Iris pigment epithelial cell (primary cell): ENCODE data around the gene ASF1B.

DNA sequence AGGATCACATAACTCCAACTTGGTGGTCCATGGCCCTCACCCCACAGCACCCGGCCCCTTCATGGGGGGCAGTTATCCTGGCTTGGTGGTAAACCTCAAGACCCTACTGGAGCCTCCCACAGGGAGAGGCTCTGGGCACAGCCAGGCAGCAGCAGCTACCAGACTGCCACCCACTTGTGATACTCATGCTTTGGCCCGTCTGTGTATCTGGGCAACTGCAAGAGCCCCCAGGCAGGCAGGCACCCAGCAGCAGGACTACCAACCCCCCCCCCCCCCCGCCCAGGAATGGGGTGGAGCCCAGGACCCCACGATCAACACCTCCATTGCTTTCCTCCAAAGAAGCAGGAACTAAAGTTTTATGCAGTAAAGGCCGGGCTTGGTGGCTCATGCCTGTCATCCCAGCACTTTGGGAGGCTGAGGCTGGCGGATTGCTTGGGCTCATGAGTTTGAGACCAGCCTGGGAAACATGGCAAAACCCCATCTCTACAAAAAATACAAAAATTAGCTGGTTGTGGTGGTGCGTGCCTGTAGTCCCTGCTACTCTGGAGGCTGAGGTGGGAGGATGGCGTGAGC is 975 bp upstream of the LYL1 start:
- RRBS, result no CpG with 5 or more reads among the region's 8 CpGs

DNA sequence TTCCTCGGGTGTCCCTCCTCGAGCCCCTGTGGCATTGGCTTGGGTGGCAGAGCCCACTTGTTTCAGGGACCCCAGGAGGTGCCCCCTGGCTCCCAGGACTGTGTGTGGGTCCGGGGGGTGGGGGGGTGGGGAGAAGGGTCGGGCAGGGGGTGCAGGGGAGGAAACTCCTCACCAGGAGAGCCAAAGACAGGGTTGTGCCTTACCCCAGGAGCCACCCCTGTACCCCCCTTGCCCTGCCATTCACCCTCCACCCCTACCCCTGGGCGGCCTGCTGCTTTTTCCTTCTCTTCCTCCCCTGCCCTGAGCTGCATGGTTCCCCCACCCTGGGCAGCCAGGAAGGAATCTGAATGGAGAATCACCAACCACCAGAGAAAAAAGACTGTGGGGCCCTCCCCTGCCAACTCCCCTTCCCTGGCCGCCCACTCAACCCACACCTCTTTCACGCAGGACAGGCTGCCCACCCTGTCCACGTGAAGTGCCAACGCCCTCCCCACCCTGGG is 9.6 kb downstream of the STX10 start:
- RRBS, result no CpG with 5 or more reads among the region's 9 CpGs

DNA sequence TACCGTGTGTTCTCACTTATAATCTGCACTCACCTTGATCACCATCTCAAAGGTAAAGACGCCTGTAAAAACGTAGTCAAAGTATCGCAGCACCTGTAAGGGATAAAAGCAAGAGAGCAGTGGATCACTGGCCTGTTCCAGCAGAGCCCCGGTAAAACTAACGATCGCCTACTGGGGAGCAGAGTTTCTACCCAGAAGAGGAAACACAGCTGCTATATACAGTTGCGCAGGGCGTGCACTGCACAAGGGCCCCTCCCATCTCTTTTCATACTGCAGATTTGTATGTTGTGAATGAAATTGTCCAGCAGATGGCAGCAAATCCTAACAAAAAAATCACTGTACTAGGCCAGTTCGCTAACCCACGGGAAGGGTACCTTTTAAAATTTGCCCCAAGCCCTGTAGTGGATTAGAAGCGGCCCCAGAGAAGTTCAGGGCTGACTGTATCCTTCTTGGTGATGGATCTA is 126.9 kb downstream of the IER2 start:
- RRBS, result no CpG with 5 or more reads among the region's 12 CpGs

- RRBS, result 4% methylated on average over 9 of the region's 28 CpGs
Observed at GRCh38 chr19:13505529-13506105, 662 bp downstream of the CACNA1A start.

- RRBS, result no CpG with 5 or more reads among the region's 51 CpGs
Observed at GRCh38 chr19:13702458-13702850, 45.2 kb upstream of the YJU2B start.

- RRBS, result 20% methylated on average over 3 of the region's 11 CpGs
Observed at GRCh38 chr19:13784960-13785411, 10.3 kb upstream of the ZSWIM4 start.

DNA sequence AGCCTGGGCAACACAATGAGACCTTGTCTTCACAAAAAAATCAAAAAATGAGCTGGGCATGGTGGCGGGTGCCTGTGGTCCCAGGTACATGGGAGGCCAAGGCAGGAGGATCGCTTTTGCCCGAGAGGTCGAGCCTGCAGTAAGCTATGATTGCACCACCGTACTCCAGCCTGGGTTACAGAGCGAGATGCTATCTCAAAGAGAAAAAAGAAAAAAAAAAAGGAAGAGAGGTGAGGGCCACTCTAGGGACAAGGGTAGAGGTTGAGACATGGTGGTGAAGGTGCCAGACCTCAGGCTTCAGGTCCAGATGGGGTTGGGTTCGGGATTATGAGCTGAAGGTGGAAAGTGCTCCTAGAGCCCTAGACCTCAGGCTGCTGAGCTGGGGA is 5.7 kb downstream of the ZSWIM4 start:
- RRBS, result no CpG with 5 or more reads among the region's 7 CpGs

- RRBS, result no CpG with 5 or more reads among the region's 9 CpGs
Observed at GRCh38 chr19:13827431-13828044, 32.3 kb downstream of the ZSWIM4 start.

- RRBS, result no CpG with 5 or more reads among the region's 8 CpGs
Observed at GRCh38 chr19:13834206-13834666, 39.0 kb downstream of the ZSWIM4 start.

DNA sequence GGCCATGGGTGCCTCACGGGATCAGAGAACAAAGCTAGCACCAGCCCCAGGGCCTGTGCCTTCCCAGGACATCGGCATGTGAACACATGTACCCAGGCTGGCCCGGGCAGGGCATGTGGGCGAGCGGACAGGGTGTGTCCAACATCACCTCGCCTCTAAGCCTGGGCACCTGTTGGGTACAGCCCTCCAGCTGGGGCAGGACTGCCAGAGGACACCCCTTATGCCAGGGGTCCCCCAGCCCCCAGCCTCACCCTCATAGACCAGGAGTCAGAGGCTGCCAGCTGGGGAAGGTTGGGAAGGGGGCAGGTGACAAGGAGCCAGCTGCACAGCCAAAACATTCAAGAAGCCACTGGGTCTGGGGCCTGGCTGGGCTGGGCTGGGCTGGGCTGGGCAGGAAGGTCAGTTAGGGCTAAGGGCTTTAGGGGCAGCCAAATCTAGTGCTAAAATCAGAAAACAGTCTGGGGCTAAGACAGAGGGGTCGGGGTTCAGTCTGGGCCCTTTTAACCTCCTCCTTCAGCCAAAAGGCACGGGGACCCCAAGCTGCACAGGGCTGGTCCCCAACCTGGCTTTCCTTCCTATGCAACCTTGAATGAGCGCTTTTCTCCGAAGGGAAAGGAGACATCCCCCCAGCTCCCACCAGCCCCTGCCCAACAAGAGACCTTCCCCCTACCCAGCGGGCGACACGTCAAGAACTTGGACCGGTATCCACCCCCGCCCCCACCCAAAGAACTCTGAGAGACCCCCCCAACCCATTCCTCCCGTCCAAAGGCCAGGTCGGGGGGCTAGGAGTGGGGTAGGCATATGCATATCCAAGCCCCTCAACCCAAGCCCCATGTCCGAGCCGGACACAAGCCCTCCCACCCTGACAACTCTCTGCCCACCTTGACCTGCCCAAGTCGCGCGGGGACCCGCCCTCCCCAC is 35.2 kb upstream of the NANOS3 start:
- RRBS, result no CpG with 5 or more reads among the region's 23 CpGs

- RRBS, result 7% methylated on average over 5 of the region's 39 CpGs
Observed at GRCh38 chr19:13846567-13847641, 30.0 kb upstream of the NANOS3 start.

DNA sequence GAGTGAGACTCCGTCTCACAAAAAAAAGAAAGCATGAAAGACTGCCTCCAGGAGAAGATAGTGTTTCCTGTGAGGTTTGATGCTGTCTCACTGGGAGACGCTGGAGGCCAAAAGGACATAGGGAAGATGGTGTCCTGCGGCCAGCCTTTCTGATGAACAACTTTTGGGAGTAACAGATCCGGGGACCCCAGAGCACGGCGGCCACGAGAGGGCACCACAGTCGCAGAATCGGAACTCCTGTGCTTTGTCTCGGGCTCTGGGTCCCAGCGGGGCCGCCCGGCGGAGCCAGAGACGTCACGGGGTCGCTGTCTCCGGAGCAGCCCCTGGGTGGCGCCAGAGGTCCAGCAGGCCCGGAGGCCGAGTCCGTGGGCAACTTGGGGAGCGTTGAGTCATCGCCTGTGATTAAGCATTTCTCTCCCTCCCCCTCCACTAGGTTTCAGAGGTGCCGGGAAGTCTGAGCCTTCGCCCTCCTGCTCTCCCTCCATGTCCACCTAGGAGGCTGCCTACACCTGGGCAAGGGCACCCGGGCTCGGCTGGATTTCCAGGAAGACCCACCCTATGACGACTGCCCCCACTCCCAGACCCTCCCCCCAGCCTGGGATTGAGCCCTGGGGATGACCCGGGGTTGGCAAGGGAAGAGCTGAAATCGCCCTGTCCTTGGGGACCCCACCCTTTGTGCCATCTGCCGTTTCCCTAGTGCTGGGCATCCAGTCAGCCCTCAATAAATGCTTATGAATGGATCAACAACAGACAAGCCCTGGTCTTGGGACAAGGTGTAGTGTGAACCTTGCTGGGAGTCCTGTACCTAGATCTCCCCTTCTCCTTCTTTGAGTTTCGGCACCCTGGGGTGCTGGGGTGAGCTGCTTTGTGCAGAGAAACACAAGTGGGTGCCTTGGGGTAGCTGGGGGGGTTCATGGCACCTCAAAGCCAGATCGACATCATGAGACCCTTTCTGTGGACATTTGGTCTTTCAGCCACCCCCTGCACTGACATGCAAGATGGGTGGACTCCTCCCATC is 3.4 kb downstream of the NANOS3 start:
- RRBS, result 2% methylated on average over 15 of the region's 34 CpGs

- RRBS, result no CpG with 5 or more reads among the region's 11 CpGs
Observed at GRCh38 chr19:13934640-13935525, 3.3 kb downstream of the PODNL1 start.

DNA sequence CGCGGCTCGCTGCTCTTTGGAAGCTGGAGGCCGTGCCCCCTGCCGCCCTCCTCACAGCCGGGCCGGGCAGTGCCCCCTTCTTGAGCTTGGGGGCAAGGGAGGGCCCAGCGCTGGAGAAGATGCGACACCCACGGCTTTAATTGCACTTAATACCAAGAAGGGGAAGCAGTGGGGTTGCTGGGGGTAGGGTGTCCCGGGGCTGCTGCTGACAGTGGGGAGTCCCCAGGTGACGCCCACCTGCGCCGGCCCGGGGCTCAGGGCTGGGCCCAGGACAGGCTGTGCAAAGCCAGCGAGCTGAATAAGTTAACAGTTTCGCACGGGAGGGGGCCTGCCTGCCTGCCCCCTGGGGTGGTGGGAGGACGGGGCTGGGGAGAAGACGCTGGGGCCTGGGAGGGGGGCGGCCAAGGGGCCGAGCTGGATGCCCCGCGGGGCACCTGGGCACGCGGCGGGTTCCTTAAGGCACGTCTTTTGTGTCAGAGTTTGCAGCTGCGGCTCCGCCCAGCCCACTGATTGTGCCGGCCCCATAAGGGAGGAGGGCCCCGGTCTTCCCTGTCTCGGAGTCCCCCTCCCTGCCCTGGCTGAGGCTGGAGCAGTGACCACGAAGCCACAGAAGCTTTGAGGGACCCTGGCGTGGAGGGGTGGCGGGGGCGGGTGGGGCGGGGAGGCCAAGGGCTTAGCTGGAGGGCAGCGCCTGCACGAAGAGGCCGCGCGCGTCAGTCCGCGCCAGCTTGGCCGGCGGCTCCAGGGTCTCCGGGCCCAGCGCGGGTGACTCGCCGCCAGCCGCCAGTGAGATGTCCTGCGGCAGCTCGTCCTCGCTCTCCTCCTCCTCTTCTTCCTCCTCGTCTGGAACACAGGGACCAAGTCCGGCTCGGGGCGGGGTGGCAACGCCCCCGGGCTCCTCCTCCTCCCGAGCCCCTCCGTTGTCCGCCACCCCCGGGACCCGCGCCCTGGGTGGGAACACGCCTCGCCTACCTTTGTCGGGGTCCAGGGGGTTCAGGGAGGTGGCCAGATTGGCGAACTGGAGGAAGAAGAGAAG is 10.0 kb downstream of the DCAF15 start:
- RRBS, result 59% methylated on average over 15 of the region's 73 CpGs

GRCh38 chr19:13995154-13995784 is 10.9 kb downstream of the RFX1 start:
- RRBS, result no CpG with 5 or more reads among the region's 12 CpGs

DNA sequence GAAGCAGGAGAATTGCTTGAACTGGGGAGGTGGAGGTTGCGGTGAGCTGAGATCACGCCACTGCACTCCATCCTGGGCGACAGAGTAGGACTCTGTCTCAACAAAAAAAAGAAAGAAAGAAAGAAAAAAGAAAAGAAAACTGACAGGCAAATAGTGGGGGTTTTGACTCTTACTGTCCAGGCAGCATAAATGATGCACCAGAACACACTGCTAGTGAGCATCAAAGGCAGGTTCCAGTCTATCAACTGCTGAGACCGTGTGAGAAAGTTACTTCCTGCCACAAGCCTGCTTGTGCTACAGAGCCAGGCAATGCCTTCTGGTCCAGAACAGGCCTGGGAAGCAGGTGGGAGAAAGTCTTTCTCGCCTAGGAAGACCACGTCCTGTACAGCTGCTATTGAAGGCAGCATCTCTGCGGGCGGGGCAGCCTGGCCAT is 3.7 kb downstream of the RFX1 start:
- RRBS, result no CpG with 5 or more reads among the region's 8 CpGs

DNA sequence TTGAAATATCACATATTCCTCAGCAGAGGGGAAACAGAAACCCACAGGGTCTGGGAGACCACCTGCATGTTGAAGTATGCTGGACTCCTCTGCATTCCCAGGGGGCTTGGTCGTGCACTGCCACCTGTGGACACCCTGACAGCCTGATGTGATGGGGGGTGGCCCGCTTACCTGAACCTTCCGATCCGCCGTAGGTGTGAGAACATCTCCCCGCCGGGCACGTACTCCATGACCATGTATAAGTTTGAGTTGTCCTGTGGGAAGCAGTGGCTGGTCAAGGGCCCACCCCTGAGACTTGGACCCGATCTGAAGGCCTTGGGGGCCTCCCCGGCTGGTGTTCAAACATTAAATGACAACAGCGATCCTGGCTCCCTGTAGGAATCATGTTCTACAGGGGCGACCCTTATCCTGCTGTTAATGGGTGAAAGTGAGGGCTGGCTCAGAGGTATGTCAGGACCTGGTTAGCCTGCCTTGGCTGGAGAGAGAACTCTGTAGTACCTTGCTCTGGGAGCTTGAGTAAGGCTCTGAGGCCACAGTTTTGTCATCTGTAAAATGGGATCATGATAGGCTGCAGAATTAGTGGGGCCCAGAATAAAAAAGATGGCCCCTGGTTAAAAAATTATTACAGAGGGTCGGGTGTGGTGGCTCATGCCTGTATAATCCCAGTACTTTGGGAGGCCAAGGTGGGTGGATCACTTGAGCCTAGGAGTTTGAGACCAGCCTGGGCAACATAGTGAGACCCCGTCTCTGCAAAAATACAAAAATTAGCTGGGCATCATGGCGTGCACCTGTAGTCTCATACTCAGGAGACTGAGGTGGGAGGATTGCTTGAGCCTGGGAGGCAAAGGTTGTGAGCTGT is 15.3 kb upstream of the C19orf67 start:
- RRBS, result 94% methylated on average over 2 of the region's 15 CpGs

- RRBS, result 2% methylated on average over 41 of the region's 91 CpGs
Observed at GRCh38 chr19:14117948-14119192, 808 bp upstream of the PRKACA start.

DNA sequence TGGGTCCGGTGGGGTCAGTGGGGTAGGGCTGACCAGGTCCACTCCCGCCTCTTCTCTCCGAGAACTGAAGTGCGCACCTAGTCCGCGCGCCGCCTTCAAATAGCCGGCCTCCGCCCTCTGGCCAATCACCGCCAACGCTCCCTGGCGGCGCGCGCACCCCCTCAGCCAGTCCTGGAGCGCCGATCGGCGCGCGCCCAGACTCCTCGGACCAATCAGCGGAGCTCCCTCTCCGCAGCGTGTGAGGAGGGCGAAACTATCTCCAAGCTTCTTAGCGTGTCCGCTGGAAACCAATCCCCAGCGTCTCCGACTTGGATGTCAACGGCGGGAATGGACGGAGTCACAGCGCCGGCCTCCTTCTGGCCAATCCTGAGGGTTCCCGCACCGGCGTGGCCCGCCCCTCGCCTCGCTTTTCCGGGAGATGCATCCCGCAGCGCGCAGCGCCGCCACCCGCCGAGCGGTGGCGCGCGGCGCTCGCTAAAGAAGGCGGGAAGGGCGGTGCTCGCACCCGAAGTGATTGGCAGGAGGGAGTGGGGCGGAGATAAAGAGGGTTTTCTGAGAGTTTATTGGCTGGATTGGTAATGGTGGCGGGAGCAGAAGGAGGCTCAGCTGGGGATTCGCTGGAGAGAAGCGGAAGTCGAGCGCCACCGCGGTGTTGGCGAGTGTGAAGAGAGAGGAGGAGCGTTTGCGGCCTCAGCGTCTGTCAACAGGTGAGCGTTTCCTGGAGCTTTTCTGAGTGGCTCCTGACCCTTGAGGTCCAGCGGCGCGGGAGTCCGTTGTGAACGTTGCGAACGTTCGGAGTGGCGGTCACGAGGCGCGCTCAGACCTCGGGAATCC is at the start of gene ASF1B:
TSS of gene ASF1B (minus strand) at position 73 of the 834 bp plus-strand sequence.
- RRBS, result 3% methylated on average over 9 of the region's 86 CpGs

- RRBS, result 89% methylated on average over 3 of the region's 25 CpGs
Observed at GRCh38 chr19:14161161-14161884, 24.9 kb upstream of the ASF1B start.